Fibroblast of villous mesenchyme (primary cell): ENCODE data around the genes ACAA1 and XIRP1.

DNA sequence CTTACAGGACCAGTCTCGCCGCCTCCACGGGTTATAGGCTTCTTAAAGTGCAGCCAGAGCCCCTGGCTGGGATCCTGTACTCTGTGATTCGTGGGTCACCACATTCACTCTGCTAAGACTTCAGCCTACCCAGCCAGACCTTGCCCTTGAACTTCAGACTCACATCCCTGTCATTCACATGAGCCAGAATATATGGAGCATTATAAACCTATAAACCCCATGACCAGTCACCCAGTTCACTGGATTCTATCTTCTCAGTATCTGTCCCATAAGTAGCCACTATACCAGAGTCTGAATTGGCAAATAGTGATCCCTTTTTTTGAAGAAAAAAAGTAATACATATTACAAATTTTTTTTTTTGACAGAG, 1.5 kb downstream of the DLEC1 start:
- CAGE, long polyA plus RNA, result no peak

DNA sequence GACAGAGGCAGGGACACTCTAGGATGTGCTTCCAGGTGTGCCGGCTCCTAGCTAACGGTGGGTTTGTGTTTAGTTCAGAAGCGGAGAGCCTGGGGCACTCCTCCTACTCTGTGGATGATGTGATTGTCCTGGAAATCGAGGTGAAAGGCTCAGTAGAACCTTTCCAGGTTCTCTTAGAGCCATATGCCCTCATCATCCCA, 40.5 kb downstream of the ACAA1 start:
- CAGE, long polyA plus RNA, result no peak

GRCh38 chr3:38117451-38118715, 19.0 kb downstream of the ACAA1 start:
- CAGE, long polyA plus RNA, result no peak

DNA sequence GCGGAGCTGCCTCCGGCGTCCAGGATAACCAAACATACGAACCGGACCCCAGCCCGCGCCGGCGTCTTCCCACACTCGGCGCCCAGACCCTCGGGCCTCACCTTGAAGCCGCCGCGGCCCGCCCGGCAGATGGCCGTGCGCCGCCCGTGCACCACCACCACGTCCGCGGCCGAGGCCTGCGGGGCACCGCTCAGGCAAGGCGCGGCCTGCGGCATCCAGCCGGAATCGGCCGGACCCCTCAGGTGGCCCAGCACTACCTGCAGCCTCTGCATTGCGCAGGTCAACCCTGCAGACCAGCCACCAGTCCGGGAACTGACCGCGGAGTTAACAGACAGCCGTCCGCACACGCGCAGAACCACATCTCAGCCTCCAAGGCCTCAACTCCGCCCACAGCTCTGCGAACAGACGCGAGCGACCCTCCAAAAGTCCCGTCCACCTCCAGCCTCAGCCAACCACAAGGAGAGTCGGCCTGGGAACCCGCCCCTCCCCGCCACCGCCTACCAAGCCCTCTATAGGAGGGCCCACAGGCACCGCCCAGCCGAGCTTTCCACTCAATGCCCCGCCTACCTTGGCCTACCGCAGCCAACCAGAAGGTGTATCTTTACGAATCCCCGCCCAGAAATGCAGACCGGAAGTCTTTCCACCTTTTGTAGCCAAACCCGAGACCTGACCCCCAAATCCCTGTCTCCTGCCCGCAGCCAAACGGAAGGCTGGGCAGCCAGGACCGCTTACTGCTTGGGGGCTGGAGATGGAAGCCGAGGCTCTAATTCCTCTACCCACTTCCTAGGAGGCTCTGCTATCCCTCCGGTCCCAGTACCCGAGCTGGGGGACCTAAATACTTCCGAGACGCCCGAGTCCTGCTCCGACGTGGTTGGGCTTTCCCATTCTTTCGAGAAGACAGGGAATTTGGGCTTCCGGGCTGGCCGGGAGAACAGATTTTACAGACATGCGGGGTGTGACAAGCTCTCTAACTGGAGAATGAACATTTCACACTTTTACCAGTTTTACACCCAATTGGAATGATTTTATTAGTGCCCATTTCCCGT, at the start of gene ACAA1:
TSS of gene ACAA1 (minus strand) at position 364 of the 1,046 bp plus-strand sequence.
- CAGE, long polyA plus RNA, result start-site peak on the minus strand centred at position 355 of the sequence, 49 bp wide, 222 and 91 reads in 2 replicates

GRCh38 chr3:38164276-38165330, 734 bp upstream of the OXSR1 start:
- CAGE, long polyA plus RNA, result no peak

DNA sequence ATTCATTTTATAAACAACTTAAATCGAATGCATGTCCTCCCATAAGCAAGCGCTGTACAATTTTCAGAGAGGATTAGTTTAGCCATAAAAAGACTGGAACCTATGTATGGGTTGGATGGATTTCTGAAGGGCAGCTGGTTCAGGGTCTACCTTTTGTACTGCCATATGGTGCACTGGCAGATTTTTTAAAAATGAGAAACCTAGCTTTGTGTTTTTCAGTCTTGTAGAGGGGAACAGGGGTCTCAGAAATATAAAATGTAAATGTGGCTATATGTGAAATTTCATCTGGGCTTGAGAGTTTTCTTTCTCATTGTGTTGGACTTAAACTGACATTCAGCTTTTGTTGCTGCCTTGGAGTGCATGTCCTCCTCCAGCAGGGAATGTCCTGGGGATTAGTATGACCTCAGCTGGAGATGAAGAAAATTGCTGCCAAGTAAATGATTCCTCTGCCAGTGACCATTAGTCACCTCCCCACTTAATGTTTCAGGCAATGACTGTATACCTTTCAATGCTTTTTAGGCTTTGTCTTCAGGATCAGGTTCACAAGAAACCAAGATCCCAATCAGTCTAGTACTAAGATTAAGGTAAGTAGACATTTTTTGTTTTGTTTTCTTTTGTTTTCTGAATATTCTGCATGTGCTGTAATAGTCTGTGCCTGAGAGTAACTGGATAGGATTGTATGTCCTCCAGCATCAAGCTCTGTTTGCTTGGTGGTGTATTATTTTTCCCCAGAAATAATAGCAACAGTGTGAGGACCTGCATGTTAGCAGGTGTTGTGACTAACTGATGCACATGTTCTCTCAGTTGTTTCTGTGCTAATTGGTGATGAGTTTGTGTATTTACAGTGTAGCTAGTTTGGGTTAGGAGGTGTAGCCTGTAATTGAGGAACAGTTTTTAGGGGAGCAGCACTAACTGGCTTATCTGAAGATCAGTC, 18.2 kb upstream of the SLC22A13 start:
- CAGE, long polyA plus RNA, result no peak

DNA sequence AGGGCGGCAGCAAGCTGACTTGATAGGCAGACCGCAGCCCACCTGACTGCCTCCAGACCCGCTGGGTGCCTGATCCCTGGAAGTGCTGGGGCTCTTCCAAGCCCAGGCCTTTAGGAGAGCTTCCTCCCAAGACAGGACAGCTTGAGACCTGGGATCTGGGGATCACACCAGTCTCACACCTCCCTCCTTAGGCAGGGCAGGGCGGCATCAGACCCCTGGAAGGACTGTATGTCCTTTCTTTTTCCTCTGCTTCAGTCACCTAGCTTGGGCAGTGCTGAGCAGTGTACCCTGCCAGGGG, 2.1 kb downstream of the ACVR2B start:
- CAGE, long polyA plus RNA, result no peak

GRCh38 chr3:38459085-38460083, 5.7 kb downstream of the ACVR2B start:
- CAGE, long polyA plus RNA, result no peak

GRCh38 chr3:38471288-38471701, 17.6 kb downstream of the ACVR2B start:
- CAGE, long polyA plus RNA, result no peak

GRCh38 chr3:38615871-38616864, 33.3 kb downstream of the SCN5A start:
- CAGE, long polyA plus RNA, result no peak

DNA sequence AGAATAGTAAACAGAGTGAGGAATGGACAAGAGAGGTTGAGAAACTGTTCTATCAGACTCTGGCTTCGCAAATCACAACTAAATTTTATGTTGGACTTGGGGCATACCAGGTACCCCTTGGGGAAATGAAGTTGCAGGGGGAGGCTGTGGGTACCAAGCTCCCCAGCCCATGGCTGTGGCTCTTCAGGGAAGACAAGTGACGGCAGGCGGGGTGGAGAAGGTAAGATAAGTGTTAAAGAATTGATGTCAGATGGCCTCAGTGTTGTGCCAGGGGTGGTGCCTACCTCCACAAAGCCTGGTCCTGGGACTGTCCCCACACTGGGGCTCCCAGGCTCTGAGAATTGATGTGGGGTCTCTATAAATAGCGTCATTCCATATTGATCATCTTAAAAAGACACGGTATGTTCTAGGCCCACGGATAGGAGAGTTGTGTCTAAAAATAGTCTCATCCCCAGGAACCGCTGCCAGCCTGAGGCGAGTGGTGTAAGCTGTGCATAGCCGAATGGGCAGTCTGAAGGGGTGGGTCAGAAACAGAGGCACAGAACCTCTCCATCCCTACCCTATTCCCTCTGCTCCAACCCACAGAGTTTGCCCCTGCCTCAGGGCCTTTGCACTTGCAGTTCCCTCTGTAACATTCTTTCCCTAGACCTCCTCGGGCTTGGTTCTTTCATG, 5.1 kb downstream of the SCN5A start:
- CAGE, long polyA plus RNA, result no peak

DNA sequence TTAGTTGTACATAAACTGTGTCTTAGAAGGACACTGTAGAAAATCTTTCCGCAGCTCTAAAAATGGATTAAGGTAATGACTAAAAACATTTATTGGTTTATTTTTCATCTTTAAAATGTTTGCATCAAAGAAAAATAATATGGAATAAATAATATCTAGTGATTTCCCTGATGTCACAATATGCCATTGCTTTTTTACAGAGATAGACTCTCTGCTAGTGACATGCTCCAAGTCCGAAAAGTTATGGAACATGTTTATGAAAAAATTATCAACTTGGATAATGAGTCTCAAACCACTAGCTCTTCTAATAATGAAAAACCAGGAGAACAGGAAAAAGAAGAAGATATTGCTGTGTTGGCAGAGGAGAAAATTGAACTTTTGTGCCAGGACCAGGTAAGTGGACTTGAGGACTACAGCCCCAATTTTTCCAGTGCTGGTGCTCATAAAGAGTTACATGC, 13.7 kb downstream of the GORASP1 start:
- CAGE, long polyA plus RNA, result no peak

DNA sequence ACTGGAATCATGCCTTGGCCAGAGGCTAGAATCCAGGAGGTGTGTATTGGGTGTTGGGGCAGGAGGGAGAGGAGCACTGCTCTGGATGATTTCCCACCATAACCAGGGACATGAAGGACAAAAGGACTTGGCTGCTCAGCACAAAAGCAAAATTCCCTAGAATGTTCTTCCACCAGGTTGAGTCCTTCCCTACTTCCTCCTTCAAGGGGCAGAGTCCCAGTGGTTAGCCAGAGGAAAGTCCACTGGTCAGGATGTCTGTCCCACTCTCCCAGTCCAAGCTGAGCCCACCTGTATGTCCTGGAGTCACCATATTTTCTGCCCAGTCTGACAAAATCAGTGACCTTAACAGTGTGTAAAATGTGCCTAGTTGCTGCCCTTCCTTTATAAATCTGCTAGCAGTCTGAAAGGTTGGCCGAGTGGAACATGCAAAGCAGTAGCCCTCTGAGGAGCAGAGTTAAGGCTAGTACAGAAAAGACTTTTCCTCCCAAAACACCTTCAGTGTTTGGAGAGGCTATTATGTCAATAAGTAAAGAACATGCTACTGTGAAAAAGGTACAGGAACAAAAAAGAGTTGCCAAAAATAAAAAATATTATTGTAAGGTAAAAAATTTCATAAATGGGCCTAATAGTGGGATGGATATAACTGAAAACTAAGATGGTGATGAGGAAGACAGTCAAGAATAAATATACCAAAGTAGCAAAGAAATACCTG, 15.3 kb downstream of the TTC21A start:
- CAGE, long polyA plus RNA, result no peak

GRCh38 chr3:39135358-39135868, 18.0 kb downstream of the CSRNP1 start:
- CAGE, long polyA plus RNA, result no peak

GRCh38 chr3:39140495-39141276, 12.7 kb downstream of the CSRNP1 start:
- CAGE, long polyA plus RNA, result no peak

DNA sequence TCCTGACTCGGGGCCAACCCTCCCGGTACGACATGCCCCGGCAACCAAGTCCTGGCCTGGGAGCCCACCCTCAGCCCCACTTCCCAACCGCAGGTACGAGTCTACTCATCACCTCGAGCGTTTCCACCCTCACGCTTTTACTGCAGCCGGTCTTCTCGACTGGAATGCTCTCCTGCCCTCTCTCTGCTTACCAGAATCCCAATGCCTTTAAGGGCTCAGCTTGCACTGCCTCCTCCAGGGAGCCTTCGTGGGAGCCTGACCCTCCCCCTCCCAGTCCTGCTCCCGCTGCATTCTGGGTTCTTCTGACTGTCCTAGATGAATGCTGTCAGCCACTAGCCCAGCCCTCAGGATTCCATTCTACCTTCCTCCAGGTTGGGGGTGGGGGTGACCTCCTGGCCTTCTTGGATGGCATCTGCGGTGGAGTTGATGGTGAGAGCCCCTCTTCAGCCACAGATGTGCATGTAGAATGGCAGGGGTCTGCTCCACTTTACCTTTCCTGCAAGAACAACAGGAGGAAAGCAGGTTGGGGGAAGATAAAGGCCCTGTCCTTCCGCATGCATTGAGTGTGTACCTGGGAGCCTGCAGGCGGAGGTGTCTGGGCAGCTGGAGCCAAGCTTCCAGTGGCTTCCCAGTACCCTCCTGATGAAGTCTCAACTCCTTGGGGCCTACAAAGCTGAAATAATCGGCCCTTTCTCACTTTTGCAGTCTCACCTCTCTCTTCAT, 1.2 kb upstream of the CSRNP1 start:
- CAGE, long polyA plus RNA, result no peak

DNA sequence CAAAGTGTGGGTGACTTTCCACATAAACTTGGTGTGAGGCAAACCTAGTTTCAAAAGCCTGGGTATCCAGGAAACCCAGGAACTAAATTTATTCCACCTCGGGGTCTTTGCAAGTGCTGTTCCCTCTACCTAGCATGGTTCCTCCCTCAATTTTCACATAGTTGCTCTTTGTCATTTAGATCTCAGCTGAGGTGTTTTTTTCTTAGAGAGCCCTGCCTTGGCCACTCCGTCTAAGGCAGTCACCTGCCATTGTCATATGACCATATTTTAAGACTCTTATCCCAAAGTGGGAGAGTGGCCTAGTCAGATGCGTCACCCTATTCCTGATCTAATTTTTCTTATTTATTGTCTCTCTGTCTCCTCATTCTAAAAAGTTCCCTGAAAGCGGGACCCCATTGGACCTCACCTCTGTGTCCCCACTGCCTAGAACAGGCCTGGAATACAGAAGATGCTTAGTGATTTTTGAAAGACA, 10.1 kb downstream of the XIRP1 start:
- CAGE, long polyA plus RNA, result no peak

DNA sequence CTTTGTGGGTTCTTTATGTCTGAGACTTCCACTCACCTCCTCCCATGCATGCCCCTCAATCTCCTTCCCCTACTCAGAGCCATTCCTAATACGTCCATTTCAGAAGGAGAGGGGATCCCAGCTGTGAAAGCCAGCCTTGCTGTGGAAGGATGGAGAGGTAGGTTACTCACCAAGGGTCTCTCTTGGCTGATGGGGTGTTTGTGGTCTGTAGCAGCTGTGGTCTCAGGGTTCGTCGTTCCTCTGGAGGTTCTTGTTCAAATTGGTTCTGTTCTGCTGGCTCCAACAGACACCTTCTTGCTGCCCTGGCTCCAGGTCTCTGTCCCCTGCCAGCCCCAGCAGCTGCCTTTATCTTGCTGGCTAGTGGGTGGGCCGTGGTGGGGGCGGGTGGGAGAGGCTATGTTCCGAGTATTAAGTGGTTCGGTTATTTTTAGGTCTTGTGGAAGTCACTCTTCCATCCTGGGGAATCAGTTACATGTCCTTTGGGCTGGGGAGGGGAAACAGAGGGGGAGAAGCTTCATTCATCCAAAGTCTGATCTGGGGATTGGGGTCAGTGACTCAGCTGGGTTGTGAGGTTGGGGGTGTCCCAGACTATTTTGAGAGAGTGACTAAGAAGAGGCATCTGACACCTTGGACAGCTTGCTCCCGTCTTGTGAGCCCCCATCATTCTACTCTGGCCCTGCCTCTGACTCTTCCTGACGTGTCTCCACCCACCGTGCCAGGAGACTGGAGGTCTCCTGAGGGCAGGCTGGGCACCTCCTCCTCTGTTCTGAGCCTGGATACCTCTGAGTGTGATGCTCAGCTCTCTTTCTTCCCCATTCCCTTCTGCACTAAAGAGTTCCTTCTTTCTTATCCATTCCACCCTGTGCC, at the start of gene XIRP1:
TSS of gene XIRP1 (minus strand) at position 320 of the 867 bp plus-strand sequence.
- CAGE, long polyA plus RNA, result no peak

- CAGE, long polyA plus RNA, result no peak
Observed at GRCh38 chr3:39408684-39409295, 2.3 kb downstream of the RPSA start.

- CAGE, long polyA plus RNA, result no peak
Observed at GRCh38 chr3:39502691-39503238, 35.3 kb downstream of the MOBP start.